ENCODE measurements around a stretch of chr3.

- PRO-cap, result no peak
- RAMPAGE, long total RNA, result no peak
- RRBS, result no CpG with 5 or more reads among the region's 5 CpGs
These were observed 44.3 kb upstream of the ZNF385D start for GRCh38 chr3:21795209-21795740.

GRCh38 chr3:22381508-22382129, 630.6 kb upstream of the ZNF385D start:
- PRO-cap, result no peak
- RAMPAGE, long total RNA, result start-site peak on the plus strand at chr3:22381721-22381753, 2,567 and 604 reads in 2 replicates
- RRBS, result no CpG with 5 or more reads among the region's 13 CpGs

- PRO-cap, result no peak
- RAMPAGE, long total RNA, result no peak
These were observed 211.7 kb upstream of the UBE2E2 start for GRCh38 chr3:22991555-22991754.

DNA sequence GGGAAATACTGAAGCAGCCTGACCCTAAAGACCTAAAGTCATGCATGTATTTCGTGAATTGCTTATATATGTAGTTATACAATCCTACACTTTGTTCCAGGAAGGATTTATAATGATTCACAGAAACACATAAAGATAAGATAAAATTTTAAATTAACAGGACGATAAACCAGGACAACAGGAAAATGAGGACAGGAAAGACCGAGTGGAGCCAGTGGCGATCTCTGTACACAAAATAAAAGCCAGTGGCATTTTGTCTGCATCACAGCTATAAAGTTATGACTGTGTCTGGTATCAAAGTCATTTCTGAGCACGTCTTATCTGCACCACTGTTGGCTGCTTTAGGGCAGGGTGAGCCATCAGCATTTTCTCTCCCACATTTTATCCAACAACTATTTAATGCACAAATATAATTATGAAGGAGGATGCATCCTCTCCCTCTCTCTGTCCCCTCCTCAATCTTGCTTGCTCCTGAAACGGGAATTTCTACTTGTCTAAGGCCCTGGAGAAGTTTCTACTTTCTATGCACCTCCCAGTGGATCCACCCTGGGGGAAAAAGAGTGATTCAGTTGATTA, 159.5 kb upstream of the UBE2E1 start:
- PRO-cap, result no peak
- RAMPAGE, long total RNA, result no peak
- RRBS, result no CpG with 5 or more reads among the region's 6 CpGs

DNA sequence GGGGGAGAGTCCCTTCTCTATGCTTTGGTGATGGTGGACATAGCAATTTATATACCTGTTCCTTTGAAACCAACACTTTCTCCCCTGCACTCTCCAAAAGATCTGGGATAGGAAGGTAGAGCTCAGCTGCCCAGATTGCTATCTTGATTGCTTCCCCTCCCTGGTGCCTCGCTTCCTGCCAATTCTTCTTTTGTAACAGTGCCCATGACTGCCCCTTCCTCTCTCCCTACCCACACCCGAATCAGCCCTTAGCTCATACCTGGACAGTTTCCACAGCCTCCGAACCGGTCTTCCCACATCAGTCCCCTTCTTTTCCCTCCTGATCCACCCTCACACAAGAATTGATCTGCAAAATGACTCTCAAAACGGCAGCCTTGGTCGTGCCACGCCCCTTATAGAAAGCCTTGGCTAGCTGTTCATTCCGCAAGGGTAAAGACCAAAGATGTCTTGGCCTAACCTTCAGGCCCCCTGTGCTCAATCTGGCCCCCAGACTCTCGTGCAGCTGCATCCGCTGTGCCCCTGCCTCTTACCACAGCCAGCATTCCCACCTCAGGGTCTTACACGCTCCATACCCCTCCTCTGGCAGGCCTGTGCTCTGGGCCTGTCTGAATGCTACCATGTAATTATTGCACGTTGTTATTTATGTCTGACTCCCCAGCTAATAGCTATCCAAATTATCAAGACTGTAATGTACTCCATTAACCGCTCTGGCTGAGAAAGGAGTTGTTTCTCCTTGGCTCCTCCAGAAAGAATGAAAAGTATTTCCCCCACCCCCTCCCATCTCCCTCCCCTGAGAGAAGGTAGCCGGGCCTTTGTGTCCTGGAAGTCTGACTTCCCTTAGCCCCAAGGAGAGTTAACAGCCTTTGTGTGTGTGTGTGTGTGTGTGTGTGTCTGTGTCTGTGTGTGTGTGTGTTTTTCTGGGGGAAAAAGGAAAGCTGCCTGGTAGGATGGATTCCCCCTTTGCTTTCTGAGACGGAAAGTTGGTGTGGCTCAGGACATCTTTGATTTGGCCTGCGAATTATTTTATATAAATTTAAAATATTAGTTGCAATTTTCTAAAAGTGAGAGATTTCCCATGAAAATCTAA, 54.6 kb upstream of the UBE2E1 start:
- PRO-cap, result no peak
- RAMPAGE, long total RNA, result no peak
- RRBS, result no CpG with 5 or more reads among the region's 16 CpGs

DNA sequence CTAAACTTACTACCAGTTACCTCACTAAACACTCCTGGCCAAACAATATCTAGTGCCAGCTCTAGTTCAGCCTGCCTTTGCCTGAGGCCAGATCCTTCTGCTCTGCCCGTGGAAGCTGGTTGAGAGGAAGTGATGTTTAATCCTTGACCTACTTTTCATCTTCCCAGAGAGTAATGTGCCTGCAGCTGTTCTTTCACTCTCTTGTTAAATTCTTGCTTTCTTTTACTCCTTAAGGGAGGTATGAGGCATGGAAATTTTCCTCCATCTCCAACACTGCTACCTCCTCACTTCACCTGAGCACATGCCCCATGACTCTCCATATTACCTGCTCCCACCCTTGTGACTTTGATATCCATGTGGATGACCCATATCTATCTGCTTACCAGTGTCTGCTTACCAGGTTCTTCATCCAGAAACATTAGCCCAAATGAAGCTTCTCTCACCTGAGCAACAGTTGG, 53.4 kb downstream of the UBE2E1 start:
- PRO-cap, result no peak
- RAMPAGE, long total RNA, result no peak
- RRBS, result no CpG with 5 or more reads among the region's 1 CpG

DNA sequence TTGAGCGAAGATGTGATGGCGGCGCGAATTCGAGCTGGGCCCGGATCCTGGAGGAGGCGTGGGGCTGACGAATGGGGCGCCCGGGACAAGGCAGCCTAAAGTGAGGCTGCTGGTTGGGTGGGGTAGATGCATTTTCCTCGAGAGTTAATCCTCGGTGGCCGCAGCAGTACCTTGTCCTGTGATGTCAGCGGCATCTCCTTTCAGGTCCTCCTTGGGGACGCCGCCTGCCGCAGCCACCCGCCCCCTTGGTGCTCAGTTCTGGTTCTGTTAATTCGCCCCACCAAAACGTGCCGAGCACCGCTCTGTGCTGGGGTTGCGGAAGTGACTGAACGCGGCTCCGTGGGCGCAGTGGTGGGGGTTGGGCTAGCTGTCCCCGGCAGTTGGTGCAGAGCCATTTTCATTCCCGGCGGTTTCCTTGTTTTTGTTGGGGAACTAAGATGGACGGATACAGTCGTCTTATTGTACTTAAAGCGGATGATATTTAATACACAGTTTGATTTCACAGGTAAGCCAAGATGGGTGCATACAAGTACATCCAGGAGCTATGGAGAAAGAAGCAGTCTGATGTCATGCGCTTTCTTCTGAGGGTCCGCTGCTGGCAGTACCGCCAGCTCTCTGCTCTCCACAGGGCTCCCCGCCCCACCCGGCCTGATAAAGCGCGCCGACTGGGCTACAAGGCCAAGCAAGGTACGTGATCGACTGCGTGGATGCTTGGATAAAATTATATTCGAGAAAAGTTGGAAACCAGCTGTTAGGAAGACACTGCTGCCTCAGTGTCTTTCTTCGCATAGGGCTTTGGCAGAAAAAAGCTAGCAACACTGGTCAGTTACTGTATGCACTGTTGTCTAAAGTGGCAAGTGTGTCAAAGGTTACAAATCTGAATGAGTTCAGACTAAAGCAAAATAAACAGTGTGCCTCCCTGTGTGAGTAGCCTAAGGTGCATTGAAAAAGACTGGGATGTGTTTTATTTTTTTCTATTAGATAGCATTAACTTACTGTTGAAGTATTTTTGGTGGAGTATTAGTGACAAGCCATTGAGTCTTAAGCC, 737 bp downstream of the RPL15 start:
- PRO-cap, result no peak
- RAMPAGE, long total RNA, result no peak
- RRBS, result 2% methylated on average over 10 of the region's 46 CpGs

- PRO-cap, result no peak
- RAMPAGE, long total RNA, result no peak
- RRBS, result no CpG with 5 or more reads among the region's 10 CpGs
These were observed 17.0 kb downstream of the NR1D2 start for GRCh38 chr3:23961842-23962797.

- PRO-cap, result no peak
- RAMPAGE, long total RNA, result no peak
- RRBS, result no CpG with 5 or more reads among the region's 1 CpG
These were observed 208.4 kb downstream of the THRB start for GRCh38 chr3:24286394-24286595.

GRCh38 chr3:24373085-24373812, 121.4 kb downstream of the THRB start:
- PRO-cap, result no peak
- RAMPAGE, long total RNA, result no peak
- RRBS, result no CpG with 5 or more reads among the region's 7 CpGs

DNA sequence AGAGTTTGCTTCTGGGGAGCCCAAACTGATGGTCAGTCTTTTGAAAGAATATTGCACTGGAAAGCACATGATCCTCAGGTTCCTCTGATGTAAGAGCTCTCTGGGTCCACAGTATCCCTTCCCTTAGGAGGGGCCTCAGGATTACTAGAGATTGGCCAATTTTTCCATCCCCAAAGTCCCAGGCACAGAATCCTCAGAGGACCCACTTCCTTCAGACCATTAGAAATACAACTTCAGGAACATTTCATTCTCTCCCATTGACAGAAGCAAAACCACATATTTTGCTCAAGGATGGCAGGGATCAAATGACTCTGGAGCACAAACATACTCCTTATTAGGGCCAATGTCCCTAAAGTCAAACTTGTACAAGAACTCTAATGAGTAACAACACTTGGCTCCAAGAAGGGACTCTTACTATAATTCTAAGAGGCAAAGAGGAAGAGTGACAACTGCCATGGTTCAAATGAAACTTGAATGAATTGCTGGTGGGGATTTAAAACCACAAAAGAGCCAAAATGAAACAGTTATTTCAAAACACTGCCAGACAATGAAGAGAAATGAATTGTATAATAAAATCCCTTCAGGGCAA, 14.4 kb downstream of the THRB start:
- PRO-cap, result no peak
- RAMPAGE, long total RNA, result no peak

- PRO-cap, result no peak
- RAMPAGE, long total RNA, result no peak
- RRBS, result no CpG with 5 or more reads among the region's 5 CpGs
These were observed 2.3 kb downstream of the RARB start for GRCh38 chr3:25430355-25430755.

GRCh38 chr3:25468651-25469436, 40.8 kb downstream of the RARB start:
- PRO-cap, result no peak
- RAMPAGE, long total RNA, result no peak
- RRBS, result no CpG with 5 or more reads among the region's 8 CpGs

DNA sequence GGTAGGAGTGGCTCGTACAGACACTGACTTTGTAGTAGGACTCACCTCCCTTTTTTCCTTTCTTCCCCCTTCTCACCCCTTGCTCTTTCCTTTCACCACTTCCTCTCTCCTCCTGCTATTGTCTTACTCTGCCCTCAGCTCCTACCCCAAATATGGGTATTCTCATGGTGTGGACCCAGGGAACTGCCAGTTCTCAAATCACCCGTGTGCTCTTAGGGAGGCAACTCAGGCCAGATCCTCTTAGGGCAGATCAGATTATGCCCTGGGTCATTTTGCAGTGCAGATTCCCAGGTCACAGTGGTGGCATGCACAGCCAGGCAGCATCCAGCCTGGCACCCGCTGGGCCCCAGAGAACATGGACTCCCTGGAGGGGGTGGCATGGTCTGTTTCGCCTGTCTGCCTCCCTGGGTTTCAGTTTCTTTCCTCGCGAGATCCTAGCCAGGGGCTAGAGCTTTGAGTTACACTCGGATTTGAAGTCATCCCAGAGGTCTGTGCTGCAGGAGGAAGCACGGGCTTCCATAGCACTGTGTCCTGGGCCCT, 96.2 kb downstream of the TOP2B start:
- PRO-cap, result no peak
- RAMPAGE, long total RNA, result no peak
- RRBS, result no CpG with 5 or more reads among the region's 8 CpGs

- PRO-cap, result no peak
- RAMPAGE, long total RNA, result no peak
- RRBS, result no CpG with 5 or more reads among the region's 5 CpGs
These were observed 66.6 kb downstream of the TOP2B start for GRCh38 chr3:25598079-25598452.

DNA sequence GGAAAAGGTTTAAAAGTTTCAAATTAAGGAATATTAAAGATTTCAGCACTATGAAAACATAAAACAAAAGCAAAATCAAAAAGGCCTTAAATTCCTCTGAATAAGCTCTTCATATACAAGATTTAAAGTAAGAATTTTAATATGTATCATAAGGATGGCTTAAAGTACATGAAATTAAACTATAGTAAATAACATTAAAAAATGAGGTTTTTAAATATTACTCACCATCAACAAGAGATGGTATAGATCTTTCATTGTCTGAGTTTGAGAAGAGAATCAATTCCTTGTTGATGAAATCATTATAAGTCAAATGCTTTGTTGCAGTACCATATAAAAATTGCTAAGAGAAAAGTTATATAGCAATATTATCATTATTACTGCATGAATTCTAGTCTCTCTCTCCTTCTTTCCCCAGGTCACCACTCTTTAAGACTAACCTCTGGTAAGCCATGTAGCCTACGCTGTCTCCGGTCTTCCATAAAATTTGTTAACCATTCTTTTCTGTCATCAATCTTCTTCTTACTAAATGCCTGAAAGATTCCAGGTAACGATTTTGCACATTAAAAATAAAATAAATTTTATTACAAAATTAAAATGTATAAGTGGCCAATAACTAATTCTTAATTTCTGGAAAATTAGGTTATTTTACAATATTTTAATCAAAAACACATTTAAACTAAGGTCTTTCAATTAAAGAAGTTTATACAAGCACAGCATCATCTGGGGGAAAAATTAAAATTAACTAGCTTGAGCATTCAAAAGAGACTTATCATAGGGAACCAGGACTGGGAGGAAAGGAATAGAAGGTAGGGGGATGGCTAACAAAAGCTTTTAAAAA, 38.2 kb downstream of the TOP2B start:
- PRO-cap, result no peak
- RAMPAGE, long total RNA, result no peak
- RRBS, result no CpG with 5 or more reads among the region's 3 CpGs

DNA sequence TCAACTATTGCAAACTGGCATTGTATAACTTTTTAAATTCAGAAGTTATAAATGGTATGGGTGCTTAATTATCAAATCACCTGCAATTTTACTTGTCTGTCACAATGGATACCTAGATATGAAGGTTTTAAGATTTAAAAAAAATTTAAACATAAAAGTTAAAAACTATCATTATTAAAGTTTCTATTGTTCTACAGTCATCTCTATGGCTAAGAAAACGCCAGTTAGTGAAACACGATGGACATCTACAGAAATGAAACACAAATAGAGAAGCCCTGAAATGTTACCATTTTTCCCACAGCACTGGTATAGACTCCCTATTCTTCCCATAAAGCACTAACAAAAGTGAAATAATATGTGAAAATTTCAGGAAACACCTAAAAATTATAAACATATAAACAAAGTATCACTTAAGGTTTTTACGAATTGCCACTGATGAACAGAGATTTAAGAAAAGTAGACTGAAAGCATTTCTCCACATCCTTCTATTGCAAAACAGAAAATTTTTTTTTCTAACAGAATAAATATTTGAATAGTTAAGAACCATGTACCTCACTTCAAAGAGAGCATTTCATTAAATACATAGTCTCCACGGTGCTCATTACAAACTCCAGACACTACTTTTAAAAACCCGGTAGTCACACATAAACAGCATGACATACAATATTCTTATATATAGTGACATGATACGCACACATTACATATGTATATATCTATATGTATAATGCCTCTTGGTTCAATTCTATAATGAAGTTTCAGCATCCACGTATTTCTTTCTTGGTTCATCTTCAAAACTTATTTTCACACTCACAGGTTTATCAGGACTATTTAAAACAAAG, 7.1 kb upstream of the NEK10 start:
- PRO-cap, result no peak
- RAMPAGE, long total RNA, result no peak
- RRBS, result no CpG with 5 or more reads among the region's 7 CpGs

DNA sequence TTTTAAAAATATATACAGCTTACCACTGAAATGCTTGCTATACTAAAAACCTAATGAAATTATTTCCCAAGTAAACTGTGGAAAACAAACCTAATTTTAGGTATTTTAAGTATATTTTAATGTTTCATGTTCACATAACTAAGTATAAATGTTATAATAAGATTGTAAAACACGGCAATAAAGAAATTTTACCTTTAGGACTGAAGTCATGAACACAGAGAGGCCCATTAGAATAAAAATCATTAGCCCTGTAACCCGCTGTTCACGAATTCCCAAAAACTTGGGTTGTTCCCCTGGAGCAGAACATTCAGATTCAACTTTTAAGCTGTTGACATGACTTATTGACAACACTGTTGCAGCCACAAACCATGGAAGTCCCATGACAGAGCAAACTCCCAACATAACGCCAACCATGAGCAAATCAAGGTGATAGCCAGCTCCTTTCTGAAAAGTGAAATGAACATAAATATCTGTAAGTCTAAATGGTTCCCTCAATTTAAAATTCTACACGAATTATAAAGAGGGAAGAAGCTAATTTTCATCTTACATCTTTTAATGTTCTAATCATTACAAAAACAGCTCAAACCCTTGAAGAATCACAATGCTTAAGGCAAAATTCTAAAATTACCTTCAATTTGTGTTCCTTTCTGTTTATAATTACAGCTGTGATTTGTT, 25.3 kb upstream of the NEK10 start:
- PRO-cap, result no peak
- RAMPAGE, long total RNA, result no peak
- RRBS, result no CpG with 5 or more reads among the region's 5 CpGs

GRCh38 chr3:27711978-27713074, 9.8 kb downstream of the EOMES start:
- PRO-cap, result no peak
- RAMPAGE, long total RNA, result no peak
- RRBS, result 2% methylated on average over 9 of the region's 56 CpGs

- PRO-cap, result no peak
- RAMPAGE, long total RNA, result no peak
- RRBS, result 4% methylated on average over 4 of the region's 41 CpGs
These were observed 8.7 kb downstream of the EOMES start for GRCh38 chr3:27713075-27714087.